Psoas muscle (tissue), 2 donors: Measurements from ENCODE around the gene VRTN.

GRCh38 chr14:72091190-72091613 lies 159.0 kb downstream of the RGS6 start:
- PRO-cap, 2 experiments, result no peak in any of the 2 experiments

GRCh38 chr14:72443829-72444536 lies 449.9 kb downstream of the DPF3 start:
- PRO-cap, 2 experiments, result no peak in any of the 2 experiments

DNA sequence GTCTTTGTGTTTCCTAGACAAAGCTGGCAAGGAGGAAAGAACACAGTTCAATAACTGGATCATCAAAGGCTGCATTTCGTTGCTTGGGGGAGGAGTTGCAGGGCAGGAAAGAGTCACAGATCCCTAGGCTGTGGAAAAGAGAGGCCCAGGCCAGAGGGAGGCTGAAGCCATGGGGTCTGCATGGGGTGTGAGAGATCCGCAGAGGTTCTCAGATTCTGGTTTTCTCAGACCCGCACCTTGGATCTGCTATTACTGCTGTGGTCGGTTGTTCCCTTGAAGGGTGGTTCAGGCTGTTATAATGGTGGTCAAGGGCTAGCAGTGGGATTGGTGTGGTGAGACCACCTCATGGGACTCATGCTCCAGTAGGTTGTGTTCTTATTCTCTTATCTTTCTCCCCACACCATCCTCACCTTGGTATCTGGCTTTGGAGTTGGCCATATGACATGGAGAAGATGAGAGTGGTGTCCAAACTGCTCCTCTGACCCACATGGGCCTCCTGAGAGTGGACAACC lies 364.8 kb downstream of the DPF3 start:
- PRO-cap, 2 experiments, result no peak in any of the 2 experiments

- PRO-cap, 2 experiments, result no peak in any of the 2 experiments
Observed at GRCh38 chr14:72726425-72727226, 167.3 kb downstream of the DPF3 start.

GRCh38 chr14:72849072-72849404 lies 44.9 kb downstream of the DPF3 start:
- PRO-cap, 2 experiments, result no peak in any of the 2 experiments

DNA sequence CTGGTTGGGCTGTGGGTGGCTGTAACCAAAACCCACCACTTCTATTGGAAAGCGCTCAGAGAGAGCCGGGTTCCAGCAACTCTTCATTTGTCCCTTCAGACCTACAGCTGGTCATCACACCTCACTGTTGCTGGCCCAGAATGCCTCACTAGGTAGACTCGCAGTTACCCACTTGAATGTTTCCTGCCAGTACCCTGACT lies 33.6 kb downstream of the DCAF4 start:
- PRO-cap, 2 experiments, result no peak in any of the 2 experiments

DNA sequence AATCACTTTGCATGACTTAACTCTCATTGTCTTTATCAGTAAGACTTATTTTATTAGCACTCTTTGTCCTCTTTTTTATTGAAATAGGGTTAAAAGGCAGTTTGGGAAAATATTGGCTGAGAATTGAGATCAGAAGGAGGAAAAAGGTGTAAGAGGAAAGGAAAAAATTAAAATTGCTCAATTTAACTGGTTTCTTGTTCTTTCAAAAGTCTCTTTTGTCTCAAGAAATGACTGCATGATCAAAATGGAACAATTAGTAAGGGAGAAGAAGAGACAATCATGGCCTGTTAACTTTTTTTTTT lies 25.2 kb downstream of the RBM25 start:
- PRO-cap, 2 experiments, result no peak in any of the 2 experiments

DNA sequence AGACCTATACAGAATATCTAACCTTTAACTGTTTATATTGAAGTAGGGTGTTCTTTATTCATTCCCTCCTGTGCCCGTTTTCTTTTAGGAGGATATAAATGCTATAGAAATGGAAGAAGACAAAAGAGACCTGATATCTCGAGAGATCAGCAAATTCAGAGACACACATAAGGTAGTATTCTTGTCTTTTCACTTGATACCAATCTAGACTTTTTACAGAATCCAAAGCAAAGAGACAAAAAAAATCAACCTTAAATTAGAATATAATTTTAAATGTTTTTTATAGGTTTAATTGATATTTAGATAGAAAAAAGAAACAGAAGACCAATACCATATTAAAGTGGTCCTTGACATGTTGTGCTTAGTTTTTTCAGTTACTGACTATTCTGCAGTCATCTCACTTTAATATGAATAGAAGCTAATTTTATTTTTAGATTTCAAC lies 36.7 kb upstream of the PSEN1 start:
- PRO-cap, 2 experiments, result no peak in any of the 2 experiments

GRCh38 chr14:73107528-73107962 lies 28.8 kb upstream of the PSEN1 start:
- PRO-cap, 2 experiments, result no peak in any of the 2 experiments

DNA sequence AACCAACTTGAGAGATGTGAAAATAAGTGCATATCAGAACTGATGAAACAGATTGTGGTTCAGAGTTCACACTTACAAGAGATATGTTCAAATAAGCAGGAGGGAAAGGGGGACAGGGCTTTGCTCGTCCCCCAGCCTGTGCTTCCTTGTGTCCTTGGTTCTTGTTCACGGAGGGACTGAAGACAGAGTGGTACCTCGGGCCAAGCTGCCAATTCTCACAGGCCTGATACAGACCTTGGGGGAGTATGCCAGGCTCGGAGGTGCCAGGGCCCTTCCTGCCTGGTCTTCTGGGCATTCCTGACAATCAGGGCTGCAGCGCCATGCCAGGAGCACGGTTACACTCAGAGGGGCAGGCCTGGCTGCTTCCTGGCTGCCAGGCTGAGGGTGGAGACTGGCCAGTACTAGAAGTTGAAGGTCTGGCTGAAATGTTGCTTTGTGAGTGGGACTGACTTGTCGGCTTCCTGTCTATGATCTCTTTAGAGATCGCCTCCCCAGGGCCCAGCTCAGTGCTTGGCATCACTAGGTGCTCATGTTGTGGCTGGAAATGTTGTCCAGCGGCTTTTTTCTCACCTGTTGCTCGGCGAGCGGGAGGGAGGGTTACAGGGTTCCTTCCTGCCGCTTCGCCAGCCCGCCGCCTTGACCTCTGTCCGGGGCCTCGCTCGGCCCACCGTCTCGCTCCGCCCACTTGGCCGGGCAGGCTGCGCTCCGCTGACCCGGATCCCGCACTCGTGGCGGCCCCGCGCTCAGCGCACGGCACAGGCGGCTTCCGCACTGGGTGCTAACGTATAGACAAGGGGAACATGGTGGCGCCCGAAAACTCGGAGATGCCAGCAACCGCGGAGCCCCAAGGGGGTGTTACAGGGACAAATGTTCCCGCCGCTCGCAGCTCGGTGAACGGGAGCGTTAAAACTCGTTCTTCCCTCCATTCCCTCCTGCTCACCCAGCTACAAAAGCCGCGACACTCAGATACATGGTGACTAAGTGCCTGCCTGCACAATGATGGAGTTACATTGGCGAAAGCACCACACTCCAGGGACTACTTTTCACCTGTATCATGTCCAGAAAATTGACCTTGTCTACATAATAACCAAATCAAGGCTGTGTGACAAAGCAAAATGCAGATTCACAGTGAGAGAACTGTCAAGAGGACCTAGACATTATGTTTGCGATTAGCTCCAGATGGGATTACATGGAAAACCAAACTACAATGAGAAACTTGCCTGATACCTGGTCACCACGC lies 32.6 kb downstream of the PAPLN start:
- PRO-cap, 2 experiments, result no peak in any of the 2 experiments

DNA sequence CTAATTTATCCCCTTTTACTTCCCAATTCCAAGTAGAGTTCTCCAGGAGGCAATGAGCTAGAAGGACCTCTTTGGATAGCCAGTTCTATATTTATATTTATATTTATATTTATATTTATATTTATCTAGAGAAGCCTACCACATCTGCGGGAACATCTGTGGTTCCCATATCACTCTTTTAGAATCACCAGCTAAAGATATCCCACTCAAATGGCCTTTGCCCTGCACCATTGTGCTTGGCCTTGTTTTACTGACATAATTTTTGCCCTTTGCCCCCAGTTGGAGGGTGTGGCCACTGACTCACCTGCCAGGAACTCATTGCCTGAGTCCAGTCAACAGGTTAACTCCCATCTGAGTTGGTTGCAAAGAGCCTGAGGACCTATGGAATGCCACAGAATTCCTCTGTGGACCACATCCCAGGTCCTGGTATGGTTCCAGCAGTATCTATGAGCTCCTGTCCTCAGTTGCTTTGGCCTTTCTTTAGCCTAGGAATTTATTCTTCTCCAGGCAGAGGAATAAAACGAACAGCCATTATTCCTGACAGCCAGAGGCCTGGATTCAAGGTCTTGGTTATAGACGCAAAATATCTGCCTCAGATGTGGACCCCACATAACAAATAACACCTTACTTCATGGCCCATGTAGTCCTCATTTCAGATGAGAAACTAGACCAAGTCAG lies 35.9 kb upstream of the MIDEAS start:
- PRO-cap, 2 experiments, result no peak in any of the 2 experiments

DNA sequence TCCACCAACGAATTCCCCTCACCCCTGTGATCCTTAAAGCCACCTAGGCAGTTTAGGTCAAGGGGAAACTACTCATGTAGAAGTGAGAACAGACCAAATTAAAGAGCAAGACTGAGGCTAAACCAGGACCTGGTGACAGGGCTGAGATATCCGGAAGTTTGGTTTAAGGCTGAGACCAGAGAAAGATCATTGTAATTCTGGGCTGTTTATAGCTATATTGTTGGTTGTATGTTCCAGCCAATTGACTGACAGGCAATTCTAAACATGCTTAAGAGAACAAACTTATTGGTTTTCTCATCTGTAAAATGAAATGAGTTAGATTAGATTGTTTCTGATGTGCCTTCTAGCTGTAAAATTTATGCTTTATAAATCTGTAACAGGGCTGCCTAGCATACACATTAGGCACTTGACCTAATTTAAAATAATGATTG lies 37.5 kb upstream of the MIDEAS start:
- PRO-cap, 2 experiments, result no peak in any of the 2 experiments

GRCh38 chr14:73966649-73967164 lies 16.6 kb downstream of the COQ6 start:
- PRO-cap, 2 experiments, result no peak in any of the 2 experiments

DNA sequence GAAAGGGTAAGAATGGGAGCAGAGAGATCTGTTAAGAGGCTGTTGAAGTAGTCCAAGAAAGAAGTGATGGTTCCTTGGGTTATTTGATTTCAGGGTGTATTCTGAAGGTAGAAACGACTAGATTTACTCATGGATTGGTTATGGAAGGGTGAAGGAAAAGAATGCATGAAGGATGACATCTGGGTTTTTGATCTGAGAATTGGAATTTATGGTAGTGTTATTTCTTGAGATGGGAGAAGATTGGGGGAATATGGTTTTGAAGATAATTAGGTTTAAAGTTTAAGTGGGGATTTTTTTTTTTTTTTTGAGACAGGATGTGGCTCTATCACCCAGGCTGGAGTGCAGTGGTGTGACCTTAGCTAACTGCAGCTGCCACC lies 4.3 kb downstream of the LIN52 start:
- PRO-cap, 2 experiments, result no peak in any of the 2 experiments

DNA sequence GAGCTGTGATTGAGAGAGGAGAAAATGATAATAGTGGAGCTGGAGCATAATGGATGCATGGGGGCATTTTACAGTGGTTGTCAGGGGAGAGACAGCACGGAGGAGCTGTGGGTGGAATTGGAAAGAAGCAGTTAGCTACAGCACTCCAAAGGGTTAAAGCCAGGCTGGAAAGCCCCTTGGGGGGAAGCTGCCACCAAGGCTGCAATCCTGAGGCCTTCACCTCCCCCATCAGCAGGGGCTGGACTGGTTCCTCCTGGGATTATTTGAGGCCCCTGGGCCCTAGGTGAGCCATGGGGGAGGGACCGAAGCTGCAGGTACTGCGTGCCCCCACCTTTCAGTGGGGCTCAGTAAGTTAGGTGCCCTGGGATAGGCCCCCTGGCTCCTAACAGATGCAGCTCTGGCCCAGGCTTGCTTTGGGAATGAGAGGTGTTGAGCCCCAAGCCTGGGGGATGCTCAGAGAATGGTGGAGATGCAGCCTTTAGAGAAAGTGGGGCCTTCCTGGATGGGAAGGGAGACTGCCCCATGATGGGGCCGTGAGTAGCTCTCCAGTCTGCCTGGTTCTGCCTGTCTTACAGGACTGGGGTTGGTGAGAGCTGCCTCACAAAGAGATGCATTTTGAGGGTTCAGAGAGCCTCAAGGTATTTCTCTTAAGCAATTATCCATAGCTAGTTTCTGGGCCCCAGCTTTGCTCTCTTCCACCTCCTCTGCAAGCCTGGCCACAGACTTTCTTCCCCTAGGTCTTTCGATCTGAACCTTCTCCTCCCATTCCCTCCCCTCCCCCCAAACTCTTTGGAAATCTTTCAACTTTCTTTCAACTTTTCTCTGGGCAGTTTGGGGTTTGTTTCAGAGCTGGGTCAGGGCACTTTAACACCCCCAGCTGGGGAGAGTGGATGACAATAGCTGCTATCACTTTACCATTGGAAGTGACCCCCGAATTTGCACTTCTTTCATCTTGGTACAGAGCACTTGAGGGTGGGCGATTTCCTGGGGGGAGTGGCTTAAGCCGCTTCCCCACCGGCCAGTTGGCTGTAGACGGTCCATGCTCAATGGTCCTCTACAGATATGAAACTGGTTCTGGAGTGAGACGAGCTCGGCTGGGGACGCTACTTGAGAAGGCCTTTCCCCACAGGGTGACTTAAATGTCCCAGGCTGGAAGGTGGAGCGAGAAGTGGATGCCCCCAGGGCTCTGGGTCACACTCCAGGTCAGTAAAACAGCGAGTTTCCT lies at the start of gene VRTN:
VRTN (plus strand) TSS at position 1,021 of the 1,225 bp plus-strand sequence.
- PRO-cap, 2 experiments, result no peak in any of the 2 experiments

DNA sequence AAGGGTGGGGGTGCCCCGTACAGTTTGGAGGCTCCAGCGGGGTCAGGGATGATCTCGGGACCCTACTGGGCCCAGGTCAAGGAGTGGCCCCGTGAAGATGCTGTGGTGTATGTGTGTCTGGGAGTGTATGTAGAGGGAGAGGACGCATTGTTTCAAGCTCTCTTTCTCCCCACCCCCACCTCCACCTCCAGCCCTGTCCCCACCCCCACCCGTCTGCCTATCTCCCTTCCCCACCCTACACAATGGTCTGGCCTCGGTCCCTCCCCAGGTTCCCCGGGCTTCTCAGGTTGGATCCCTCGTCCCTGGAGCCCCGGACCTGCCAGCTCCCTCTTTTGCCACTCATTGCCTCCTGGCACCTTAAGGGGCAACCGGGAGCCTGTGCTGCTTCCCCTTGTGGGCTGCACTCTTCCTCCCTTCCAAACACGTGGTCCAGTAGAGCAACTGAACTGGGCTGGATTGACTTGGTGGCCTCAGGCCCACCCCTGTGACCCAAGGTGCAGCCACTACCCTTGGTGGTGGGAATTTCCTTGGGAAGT lies 483 bp downstream of the VRTN start:
- PRO-cap, 2 experiments, result no peak in any of the 2 experiments

DNA sequence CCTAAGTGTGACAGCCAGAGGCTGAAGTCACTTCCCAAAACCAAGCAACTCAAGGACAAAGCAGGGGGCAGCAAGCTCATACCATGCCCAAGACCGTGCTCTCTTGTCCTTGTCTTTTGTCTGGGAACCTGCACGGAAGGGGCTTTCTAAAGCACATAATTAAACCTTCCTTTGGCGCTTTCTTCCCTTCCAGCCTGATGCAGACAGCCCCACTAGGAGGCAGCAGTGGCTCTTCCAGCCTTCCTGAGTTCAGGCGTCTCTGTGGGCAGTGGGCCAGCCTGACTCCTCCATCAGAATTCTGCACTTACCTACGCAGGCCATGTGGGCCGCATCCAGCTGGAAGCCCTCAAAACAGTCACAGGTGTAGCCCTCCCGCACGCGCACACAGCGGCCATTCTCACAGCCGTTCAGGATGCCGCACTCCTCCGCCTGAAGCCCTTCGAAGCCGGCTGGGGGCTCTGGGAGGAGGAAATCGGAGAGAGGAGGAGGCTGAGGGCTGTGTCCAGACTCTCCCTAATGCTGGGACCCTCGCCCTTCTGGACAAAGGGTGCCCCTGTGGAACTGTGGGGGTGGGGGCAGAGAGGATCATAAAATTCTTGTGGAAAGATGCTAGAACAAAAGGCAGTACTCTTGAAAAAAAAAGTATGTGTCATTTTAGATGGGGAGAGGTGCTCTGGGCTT lies 7.7 kb downstream of the ISCA2 start:
- PRO-cap, 2 experiments, result no peak in any of the 2 experiments

- PRO-cap, 2 experiments, result no peak in any of the 2 experiments
Observed at GRCh38 chr14:74570261-74570669, 41.8 kb downstream of the LTBP2 start.

- PRO-cap, 2 experiments, result no peak in any of the 2 experiments
Observed at GRCh38 chr14:74585657-74586237, 26.3 kb downstream of the LTBP2 start.

DNA sequence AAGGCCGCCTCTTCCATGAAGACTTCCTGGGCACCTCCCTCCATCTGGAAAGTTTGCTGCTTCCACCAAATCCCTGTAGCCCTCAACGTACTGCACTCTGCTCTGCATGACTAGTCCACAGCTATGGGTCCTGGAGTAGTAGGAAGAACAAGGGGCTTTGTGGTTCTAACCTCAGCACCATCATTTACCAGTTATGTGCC lies 8.4 kb upstream of the LTBP2 start:
- PRO-cap, 2 experiments, result peak in 1 of 2 experiments; most common minus-strand start position 108 of the sequence (in 1)